ENCODE measurements around the genes SLITRK5, GPC5 and DCT.

- RAMPAGE, long total RNA: no peak
- RRBS, 2 experiments: no CpG with 5 or more reads among the region's 20 CpGs
CAGE:
- cytosol, long polyA minus RNA: no peak
- cytosol, long polyA plus RNA: no peak
- long polyA plus RNA: no peak
- nucleolus, long total RNA: no peak
- nucleus, long polyA plus RNA: no peak
- nucleus, long total RNA: no peak
Measured at GRCh38 chr13:79393257-79394463, 12.4 kb downstream of the RBM26 start.

GRCh38 chr13:79406602-79407059 lies 576 bp upstream of the RBM26 start:
- RAMPAGE, long total RNA: no peak
- RRBS, 2 experiments: no CpG with 5 or more reads among the region's 5 CpGs
CAGE:
- cytosol, long polyA minus RNA: no peak
- cytosol, long polyA plus RNA: no peak
- long polyA plus RNA: no peak
- nucleolus, long total RNA: no peak
- nucleus, long polyA plus RNA: no peak
- nucleus, long total RNA: no peak

DNA sequence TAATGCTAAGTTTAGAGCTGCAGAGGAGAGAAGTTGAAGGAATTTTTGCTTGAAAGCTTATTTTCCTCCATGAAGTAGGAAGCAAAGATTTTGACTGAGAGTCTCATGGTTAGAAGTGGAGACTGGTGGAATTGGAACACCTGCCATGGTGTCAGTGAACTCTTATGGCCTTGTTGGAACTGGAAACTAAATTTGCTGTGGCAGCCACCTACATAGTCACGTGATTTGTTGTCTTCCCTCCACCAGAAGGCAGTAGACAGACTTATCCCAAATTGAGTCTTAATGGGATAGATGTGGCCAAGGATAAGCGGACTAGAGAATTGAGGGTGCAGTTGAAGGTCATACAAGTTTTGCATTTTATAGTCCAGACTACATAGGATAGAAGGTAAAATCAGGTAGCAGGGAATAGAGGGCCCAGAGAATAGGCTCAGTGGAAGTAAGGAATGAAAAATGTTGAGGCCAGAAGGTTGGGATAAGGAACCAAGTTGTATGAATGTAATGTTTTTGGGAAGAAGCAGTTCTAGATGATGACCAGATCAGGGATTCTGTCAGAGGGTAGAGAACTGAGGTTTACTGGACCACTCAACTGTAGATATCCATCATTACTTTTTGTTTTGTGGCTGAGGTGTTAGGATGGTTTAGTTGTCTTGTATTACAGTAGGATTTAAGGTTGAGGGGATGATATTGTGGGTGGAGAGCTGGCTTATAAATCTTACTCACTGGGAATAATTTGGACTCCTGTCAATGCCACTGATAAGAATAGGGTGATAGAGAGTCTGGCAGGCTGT lies 22.3 kb downstream of the NDFIP2 start:
- RAMPAGE, long total RNA: no peak
- RRBS, 2 experiments: no CpG with 5 or more reads among the region's 2 CpGs
CAGE:
- cytosol, long polyA minus RNA: no peak
- cytosol, long polyA plus RNA: no peak
- long polyA plus RNA: no peak
- nucleolus, long total RNA: no peak
- nucleus, long polyA plus RNA: no peak
- nucleus, long total RNA: no peak

DNA sequence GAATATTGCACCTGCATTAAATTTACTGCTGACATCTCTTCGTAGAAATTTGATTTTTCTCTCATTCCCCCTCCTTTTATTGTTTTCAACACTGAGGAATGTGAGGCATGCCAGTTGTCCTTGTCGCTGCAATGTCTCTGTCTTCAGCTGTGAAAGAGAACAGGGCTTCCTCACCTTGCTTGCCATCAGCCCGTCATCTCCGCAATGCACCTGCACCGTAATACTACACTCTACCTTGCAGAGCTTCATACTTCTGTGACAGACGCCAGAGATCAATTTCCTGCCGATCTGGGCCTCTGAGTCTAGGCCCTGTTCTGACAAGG lies 270.7 kb downstream of the SPRY2 start:
- RAMPAGE, long total RNA: no peak
- RRBS, 2 experiments: no CpG with 5 or more reads among the region's 7 CpGs
CAGE:
- cytosol, long polyA minus RNA: no peak
- cytosol, long polyA plus RNA: no peak
- long polyA plus RNA: no peak
- nucleolus, long total RNA: no peak
- nucleus, long polyA plus RNA: no peak
- nucleus, long total RNA: no peak

DNA sequence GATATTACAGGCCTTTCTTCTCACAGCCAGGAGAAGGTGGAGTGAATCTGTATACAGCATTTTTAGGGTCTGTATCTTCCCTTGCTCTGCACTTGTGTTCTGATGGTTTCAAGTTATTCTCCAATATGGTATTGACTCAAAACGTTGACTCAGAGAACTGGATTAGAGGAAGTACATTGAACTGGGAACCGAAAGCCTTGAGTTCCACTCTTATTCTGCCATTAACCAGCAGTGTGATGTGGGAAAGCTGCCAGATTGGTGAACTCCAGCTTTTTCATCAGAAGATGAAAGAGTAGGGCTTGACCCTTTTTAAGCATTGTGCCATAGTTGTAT lies 167.7 kb downstream of the SPRY2 start:
- RAMPAGE, long total RNA: no peak
- RRBS, 2 experiments: no CpG with 5 or more reads among the region's 2 CpGs
CAGE:
- cytosol, long polyA minus RNA: no peak
- cytosol, long polyA plus RNA: no peak
- long polyA plus RNA: no peak
- nucleolus, long total RNA: no peak
- nucleus, long polyA plus RNA: no peak
- nucleus, long total RNA: no peak

DNA sequence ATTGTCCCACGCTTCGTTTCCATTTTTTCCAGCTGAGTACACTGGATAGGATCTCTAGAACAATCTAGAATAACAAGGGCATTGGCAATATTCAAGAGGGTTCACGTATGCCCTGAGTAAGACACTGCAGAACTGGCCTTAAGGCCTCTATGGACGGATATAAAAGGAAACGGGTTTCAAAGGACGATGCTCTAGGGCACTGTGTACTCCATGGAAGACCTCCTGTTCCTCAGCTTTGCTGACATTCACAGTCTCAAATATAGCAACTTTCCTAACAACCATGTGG lies 37.8 kb downstream of the SPRY2 start:
- RAMPAGE, long total RNA: no peak
- RRBS, 2 experiments: no CpG with 5 or more reads among the region's 6 CpGs
CAGE:
- cytosol, long polyA minus RNA: no peak
- cytosol, long polyA plus RNA: no peak
- long polyA plus RNA: no peak
- nucleolus, long total RNA: no peak
- nucleus, long polyA plus RNA: no peak
- nucleus, long total RNA: no peak

- RAMPAGE, long total RNA: start-site peak on the minus strand at chr13:80341305-80341337, 17 and 34 reads in 2 replicates
- RRBS, 2 experiments: 2 to 3% methylated on average over 17 to 23 of the region's 55 CpGs
CAGE:
- cytosol, long polyA minus RNA: start-site peak on the minus strand at chr13:80341320-80341328, 18 reads
- cytosol, long polyA plus RNA: start-site peak on the minus strand at chr13:80341258-80341387, 202 and 194 reads in 2 replicates
- long polyA plus RNA: start-site peak on the minus strand at chr13:80341217-80341352, 42 and 197 reads in 2 replicates
- nucleolus, long total RNA: start-site peak on the minus strand at chr13:80341325-80341451, 28 reads
- nucleus, long polyA plus RNA: start-site peak on the minus strand at chr13:80341305-80341418, 135 and 158 reads in 2 replicates
- nucleus, long total RNA: no peak
Measured at GRCh38 chr13:80341225-80342138, 556 bp upstream of the SPRY2 start.

- RAMPAGE, long total RNA: no peak
- RRBS, 2 experiments: no CpG with 5 or more reads among the region's 3 CpGs
CAGE:
- cytosol, long polyA minus RNA: no peak
- cytosol, long polyA plus RNA: no peak
- long polyA plus RNA: no peak
- nucleolus, long total RNA: no peak
- nucleus, long polyA plus RNA: no peak
- nucleus, long total RNA: no peak
Measured at GRCh38 chr13:80486313-80486841, 145.5 kb upstream of the SPRY2 start.

DNA sequence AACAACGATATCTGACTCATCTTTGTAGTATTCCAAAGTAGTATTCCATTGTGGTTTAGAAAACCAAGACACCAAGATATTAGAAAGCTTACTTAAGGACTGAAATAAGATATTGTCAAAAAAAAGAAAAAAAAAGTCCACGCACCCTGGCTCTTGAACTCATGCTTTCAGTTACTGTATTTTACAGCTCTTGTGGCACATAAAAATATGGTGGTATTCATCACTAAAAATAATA lies 1728.8 kb downstream of the SLITRK1 start:
- RAMPAGE, long total RNA: no peak
- RRBS, 2 experiments: no CpG with 5 or more reads among the region's 2 CpGs
CAGE:
- cytosol, long polyA minus RNA: no peak
- cytosol, long polyA plus RNA: no peak
- long polyA plus RNA: no peak
- nucleolus, long total RNA: no peak
- nucleus, long polyA plus RNA: no peak
- nucleus, long total RNA: no peak

- RAMPAGE, long total RNA: no peak
- RRBS, 2 experiments: no CpG with 5 or more reads among the region's 3 CpGs
CAGE:
- cytosol, long polyA minus RNA: no peak
- cytosol, long polyA plus RNA: no peak
- long polyA plus RNA: no peak
- nucleolus, long total RNA: no peak
- nucleus, long polyA plus RNA: no peak
- nucleus, long total RNA: no peak
Measured at GRCh38 chr13:82417697-82418029, 1464.6 kb downstream of the SLITRK1 start.

DNA sequence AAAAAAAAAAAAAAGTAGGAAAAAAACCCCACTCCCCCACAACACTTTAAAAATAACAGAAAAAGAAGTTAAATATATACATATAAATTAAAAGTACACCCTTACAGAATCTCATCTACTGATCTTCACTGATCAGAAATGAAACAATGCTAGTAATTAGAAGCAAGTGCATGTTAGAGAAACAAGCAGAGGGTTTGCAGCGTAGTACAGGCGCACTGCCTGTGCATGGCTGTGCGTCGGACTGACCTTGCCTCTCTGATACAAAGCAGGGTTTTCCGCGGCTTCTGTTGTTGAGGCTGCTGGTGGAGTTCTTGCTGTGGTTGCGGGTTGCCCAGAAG lies 547 bp downstream of the SLITRK1 start:
- RAMPAGE, long total RNA: no peak
- RRBS, 2 experiments: no CpG with 5 or more reads among the region's 7 CpGs
CAGE:
- cytosol, long polyA minus RNA: no peak
- cytosol, long polyA plus RNA: no peak
- long polyA plus RNA: no peak
- nucleolus, long total RNA: no peak
- nucleus, long polyA plus RNA: no peak
- nucleus, long total RNA: no peak

GRCh38 chr13:84137106-84137673 lies 254.9 kb upstream of the SLITRK1 start:
- RAMPAGE, long total RNA: no peak
- RRBS, 2 experiments: no CpG with 5 or more reads among the region's 2 CpGs
CAGE:
- cytosol, long polyA minus RNA: no peak
- cytosol, long polyA plus RNA: no peak
- long polyA plus RNA: no peak
- nucleolus, long total RNA: no peak
- nucleus, long polyA plus RNA: no peak
- nucleus, long total RNA: no peak

DNA sequence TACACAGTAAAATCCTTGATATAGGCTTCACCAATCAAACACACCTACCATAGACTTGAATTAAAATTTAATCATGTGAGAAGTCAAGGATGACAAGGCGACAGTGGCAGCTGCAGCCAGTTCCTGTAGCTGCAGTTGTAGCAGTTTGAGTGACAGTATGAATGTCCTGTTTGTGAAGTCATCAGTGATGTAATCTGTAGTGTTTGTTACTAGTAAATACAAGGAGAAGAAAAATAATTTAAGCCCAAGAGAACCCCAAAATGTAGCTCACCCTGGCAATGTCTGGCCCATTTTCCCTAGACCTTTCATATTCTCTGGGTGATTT lies 897.0 kb downstream of the SLITRK6 start:
- RAMPAGE, long total RNA: no peak
- RRBS, 2 experiments: no CpG with 5 or more reads among the region's 1 CpG
CAGE:
- cytosol, long polyA minus RNA: no peak
- cytosol, long polyA plus RNA: no peak
- long polyA plus RNA: no peak
- nucleolus, long total RNA: no peak
- nucleus, long polyA plus RNA: no peak
- nucleus, long total RNA: no peak

- RAMPAGE, long total RNA: no peak
- RRBS, 2 experiments: 2 to 4% methylated on average over 19 to 22 of the region's 45 CpGs
CAGE:
- cytosol, long polyA minus RNA: no peak
- cytosol, long polyA plus RNA: start-site peak on the minus strand at chr13:87671276-87671304, 11 and 6 reads in 2 replicates
- long polyA plus RNA: no peak
- nucleolus, long total RNA: no peak
- nucleus, long polyA plus RNA: no peak
- nucleus, long total RNA: no peak
Measured at GRCh38 chr13:87670631-87671688, at the start of gene SLITRK5. TSS of gene SLITRK5 (plus strand) at chr13:87671371.

- RAMPAGE, long total RNA: no peak
- RRBS, 2 experiments: 1 to 2% methylated on average over 38 to 51 of the region's 86 CpGs
CAGE:
- cytosol, long polyA minus RNA: start-site peak on the plus strand at chr13:91347936-91347945, 32 reads
- cytosol, long polyA plus RNA: no peak
- long polyA plus RNA: no peak
- nucleolus, long total RNA: no peak
- nucleus, long polyA plus RNA: no peak
- nucleus, long total RNA: no peak
Measured at GRCh38 chr13:91347782-91348343, 50.6 kb upstream of the GPC5 start.

DNA sequence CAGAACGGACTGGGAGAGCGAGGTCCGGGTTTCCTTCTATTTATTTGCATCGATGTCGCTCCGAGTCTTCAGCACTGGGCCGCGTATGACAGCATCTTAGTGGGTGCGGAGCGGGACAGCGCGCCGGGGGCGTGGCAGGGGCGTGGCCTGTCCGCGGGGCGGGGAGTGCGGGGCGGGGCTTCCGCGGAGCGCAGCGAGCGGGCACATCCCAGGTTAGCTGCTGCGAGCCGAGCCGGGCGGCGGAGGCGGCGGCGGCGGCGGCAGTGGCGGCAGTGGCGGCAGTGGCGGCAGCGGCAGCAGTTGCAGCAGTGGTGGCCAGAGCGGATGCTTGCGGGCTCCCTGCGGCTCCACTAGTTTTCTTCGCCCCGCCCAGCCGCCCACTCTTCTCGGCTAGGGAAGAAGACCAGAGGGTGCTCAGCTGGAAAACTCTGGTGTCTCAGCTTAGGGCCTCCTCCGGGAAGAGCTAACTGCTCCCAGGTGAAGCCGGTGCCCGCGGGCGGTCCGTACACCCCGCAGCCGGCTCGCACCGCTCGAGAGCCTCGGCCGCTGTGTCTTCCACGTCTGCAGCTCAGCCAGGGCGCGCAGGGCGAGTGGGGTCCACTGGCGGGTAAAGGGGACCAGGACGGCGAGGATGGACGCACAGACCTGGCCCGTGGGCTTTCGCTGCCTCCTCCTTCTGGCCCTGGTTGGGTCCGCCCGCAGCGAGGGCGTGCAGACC lies at the start of gene GPC5:
TSS of gene GPC5 (plus strand) at position 206 of the 718 bp plus-strand sequence.
- RAMPAGE, long total RNA: no peak
- RRBS, 2 experiments: 0 to 4% methylated on average over 5 to 15 of the region's 73 CpGs
CAGE:
- cytosol, long polyA minus RNA: no peak
- cytosol, long polyA plus RNA: no peak
- long polyA plus RNA: no peak
- nucleolus, long total RNA: start-site peak on the plus strand centred at position 196 of the sequence, 49 bp wide, 49 reads; start-site peak on the plus strand centred at position 410 of the sequence, 50 bp wide, 92 reads
- nucleus, long polyA plus RNA: no peak
- nucleus, long total RNA: no peak

GRCh38 chr13:93248423-93249086 lies 21.9 kb downstream of the GPC6 start:
- RAMPAGE, long total RNA: no peak
- RRBS, 2 experiments: no CpG with 5 or more reads among the region's 9 CpGs
CAGE:
- cytosol, long polyA minus RNA: no peak
- cytosol, long polyA plus RNA: no peak
- long polyA plus RNA: no peak
- nucleolus, long total RNA: no peak
- nucleus, long polyA plus RNA: no peak
- nucleus, long total RNA: no peak

- RAMPAGE, long total RNA: no peak
- RRBS, 2 experiments: no CpG with 5 or more reads among the region's 6 CpGs
CAGE:
- cytosol, long polyA minus RNA: no peak
- cytosol, long polyA plus RNA: no peak
- long polyA plus RNA: no peak
- nucleolus, long total RNA: no peak
- nucleus, long polyA plus RNA: no peak
- nucleus, long total RNA: no peak
Measured at GRCh38 chr13:94479345-94479904, at the start of gene DCT. TSS of gene DCT (minus strand) at chr13:94479682.

- RAMPAGE, long total RNA: no peak
- RRBS, 2 experiments: no CpG with 5 or more reads among the region's 13 CpGs
CAGE:
- cytosol, long polyA minus RNA: no peak
- cytosol, long polyA plus RNA: no peak
- long polyA plus RNA: no peak
- nucleolus, long total RNA: no peak
- nucleus, long polyA plus RNA: no peak
- nucleus, long total RNA: no peak
Measured at GRCh38 chr13:94859236-94859768, 147.0 kb upstream of the SOX21 start.

- RAMPAGE, long total RNA: no peak
- RRBS, 2 experiments: no CpG with 5 or more reads among the region's 3 CpGs
CAGE:
- cytosol, long polyA minus RNA: no peak
- cytosol, long polyA plus RNA: no peak
- long polyA plus RNA: no peak
- nucleolus, long total RNA: no peak
- nucleus, long polyA plus RNA: no peak
- nucleus, long total RNA: no peak
Measured at GRCh38 chr13:95280455-95280906, 20.8 kb downstream of the ABCC4 start.

Measured in GM12878 (cell line).